Islet of Langerhans (tissue), 1 donor: ENCODE measurements around the gene SLC25A23.

GRCh38 chr19:5935168-5935713 is 21.2 kb downstream of the CAPS start:
- RRBS = no CpG with 5 or more reads among the region's 20 CpGs

GRCh38 chr19:5951044-5951734 is 26.8 kb downstream of the RANBP3 start:
- RRBS = no CpG with 5 or more reads among the region's 20 CpGs

DNA sequence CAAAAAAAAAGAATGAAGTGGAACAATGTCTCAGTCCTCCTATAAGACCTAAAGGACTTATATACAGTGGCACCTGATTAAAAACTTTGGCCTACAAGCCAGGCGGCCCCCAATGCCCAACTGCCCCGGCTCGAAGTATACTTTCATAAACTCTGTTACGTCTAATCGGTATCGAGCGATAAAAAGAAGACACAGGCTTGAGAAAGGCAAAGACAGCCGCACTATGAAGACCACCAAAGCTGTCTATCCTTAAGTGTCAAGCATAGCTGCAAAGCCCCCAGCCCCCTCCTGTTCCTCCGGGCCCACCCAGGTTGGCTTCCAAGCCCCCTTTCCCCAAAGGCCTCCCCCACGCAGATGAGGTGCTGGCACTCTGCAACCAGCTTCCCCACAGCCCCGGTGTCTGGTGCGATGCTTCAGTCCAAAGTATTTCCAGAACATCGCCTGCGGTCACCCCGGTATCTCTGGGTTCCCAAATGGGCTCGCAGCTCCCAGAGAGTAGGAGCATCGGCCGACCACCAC is 20.4 kb upstream of the RANBP3 start:
- RRBS = 94% methylated on average over 6 of the region's 18 CpGs

DNA sequence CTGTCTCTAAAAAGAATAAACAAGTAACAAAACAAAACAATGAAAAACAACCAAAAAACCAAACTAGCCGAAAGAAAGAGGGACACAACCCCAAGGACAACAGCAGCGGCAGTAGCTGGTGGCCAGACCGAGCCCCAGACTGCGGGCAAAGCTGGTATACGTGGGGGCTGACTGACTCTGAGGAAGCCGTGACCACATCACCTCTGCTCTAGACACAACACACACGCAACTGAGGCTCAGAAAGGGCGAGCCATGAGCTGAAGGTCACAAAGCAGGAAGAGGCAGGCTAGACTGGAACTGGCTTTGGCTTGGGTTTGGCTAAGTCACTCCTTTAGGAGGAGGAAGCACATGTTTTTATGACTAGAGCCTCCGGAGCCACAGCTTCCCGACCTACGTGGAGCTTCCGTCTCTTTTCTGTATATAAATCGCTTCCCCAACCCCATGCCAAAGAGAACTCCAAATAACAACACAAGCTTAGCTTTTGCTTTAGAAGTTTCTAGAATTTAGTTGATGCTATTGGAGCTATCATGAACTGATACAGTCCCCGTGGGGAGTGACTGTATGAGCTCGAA is 48.1 kb downstream of the RFX2 start:
- RRBS = no CpG with 5 or more reads among the region's 15 CpGs

- RRBS = 9% methylated on average over 5 of the region's 15 CpGs
These were observed 43.7 kb downstream of the RFX2 start for GRCh38 chr19:6066294-6067270.

- RRBS = no CpG with 5 or more reads among the region's 10 CpGs
These were observed 39.3 kb downstream of the RFX2 start for GRCh38 chr19:6070968-6071455.

GRCh38 chr19:6100178-6100887 is 10.0 kb downstream of the RFX2 start:
- RRBS = 84% methylated on average over 5 of the region's 18 CpGs

- RRBS = 70% methylated on average over 2 of the region's 21 CpGs
These were observed 40.5 kb downstream of the MLLT1 start for GRCh38 chr19:6239181-6239746.

GRCh38 chr19:6271589-6272455 is 8.0 kb downstream of the MLLT1 start:
- RRBS = 10% methylated on average over 3 of the region's 39 CpGs

- RRBS = 96% methylated on average over 1 of the region's 35 CpGs
These were observed 5.7 kb upstream of the PSPN start for GRCh38 chr19:6381267-6382038.

GRCh38 chr19:6391758-6392001 is 1.3 kb downstream of the GTF2F1 start:
- RRBS = no CpG with 5 or more reads among the region's 2 CpGs

DNA sequence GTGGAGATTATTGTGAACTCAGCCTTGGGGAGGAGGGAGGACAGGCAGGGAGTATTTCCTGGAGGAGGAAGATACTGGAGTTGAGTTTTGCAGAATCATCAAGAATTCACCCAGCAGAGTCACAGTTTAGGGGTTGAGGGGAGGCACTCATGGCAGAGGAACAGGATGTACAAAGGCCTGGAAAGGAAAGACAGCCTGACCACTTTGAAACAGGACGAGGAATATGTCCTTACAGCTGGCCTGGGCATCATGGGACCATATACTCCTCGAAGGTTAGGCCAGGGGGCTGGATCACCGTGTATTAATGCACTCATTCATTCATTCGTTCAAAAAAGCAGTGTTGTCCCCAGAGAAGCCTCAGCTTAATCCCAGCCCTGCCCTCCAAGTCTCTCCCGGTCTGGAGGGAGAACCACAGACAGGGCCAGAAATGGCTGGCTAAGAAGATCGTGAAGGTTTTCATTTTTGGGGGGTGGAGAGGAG is 571 bp downstream of the GTF2F1 start:
- RRBS = no CpG with 5 or more reads among the region's 6 CpGs

GRCh38 chr19:6411599-6412058 is 13.0 kb downstream of the KHSRP start:
- RRBS = 80% methylated on average over 6 of the region's 20 CpGs

DNA sequence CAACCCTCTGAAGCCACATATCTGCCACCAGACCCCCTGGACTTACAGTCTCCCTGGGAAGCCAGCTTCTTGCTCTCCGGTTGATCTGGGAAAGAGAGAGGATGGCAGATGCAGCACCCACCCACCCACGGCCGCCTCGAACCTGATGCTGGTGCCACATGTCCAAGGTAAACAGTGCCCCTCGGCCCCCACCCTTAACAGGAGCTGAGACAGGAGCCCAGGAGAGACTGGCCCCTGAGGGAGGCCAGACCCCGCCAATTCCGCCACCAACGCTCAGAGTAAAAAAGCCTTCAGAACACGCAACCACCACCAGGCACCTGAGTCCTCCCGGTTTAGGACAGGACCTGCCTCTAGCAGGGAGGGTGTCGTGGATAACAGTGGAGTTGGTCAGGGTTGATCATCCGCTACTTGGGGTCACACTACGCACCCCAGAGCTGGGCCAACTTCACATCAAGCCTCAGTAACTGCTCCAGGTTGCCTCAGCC is 3.0 kb downstream of the KHSRP start:
- RRBS = no CpG with 5 or more reads among the region's 13 CpGs

- RRBS = 5% methylated on average over 8 of the region's 55 CpGs
These were observed at the start of gene SLC25A23 for GRCh38 chr19:6459441-6460064. SLC25A23 (minus strand) TSS chr19:6459792.

DNA sequence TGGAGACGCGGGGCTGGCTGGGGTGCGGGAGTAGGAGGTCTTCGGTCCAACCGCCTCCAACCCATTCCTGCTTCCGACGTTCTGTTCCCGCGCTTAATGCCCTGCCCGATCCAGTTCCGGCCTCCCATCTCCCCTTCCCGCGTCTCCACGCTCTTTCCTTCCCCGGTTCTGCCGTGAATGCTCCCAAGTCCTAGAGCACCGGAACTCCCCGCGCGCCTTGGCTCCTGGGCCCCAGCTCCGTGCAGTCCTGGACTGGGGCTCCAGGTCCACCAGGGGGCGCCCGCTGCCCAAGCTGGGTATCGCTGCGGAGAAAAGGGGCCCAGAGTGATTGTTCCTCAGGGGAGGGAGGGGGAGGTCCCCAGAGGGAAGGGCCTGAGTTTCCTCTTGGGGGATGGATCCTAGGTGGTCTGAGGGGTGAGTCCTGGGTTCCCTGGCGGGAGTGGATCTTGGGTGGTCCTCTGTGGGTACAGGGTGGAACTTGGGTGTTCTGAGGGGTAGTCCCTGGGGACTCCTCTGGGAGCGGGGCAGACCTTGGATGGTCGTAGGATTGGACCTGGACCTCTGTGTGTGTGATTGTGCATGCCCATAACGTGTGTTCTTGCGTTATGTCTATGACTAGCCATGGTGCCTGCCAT is 13.9 kb upstream of the TNFSF9 start:
- RRBS = 1% methylated on average over 5 of the region's 30 CpGs

GRCh38 chr19:6603860-6604437 is 13.0 kb upstream of the CD70 start:
- RRBS = no CpG with 5 or more reads among the region's 3 CpGs

DNA sequence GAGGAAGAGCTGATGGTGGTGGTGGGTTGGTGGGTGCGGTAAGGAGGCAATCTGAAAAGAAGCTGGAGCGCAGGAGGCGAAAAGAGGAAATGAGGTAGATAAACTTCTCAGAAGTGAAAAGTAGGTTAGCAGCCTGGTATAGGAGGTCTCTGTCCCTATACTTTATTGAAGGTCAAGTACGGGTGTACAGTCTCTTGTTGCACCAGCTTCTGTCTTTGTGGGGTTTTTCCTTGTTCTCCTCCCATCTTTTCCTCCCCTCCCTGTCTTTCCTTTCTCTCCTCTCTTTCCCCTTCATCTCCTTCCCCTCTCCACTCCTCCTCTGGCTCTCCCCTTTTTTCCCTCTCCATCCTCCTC is 15.5 kb downstream of the TNFSF14 start:
- RRBS = no CpG with 5 or more reads among the region's 4 CpGs

GRCh38 chr19:6707802-6708196 is 12.7 kb downstream of the C3 start:
- RRBS = 74% methylated on average over 5 of the region's 13 CpGs

DNA sequence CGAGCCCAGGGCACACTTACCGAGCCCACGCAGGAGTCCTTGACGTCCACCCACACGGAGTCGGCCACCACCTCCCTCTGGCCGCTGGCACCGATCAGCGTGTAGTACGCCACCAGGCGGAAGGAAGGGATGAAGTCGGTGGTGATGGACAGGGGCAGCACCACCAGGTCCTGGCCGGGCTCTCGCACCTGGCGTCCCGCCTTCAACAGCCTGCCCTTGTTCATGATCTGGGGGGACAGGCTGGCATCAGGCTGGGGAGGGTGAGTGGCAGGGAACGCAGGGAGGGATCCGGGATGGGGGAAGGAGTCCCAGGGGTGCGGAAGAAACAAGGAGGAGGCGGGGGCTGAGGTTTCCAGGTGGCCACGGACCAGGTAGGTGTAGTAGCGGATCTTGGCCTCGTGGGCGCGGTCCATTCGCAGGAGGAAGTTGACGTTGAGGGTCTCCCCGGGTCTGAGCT is 9.8 kb downstream of the C3 start:
- RRBS = no CpG with 5 or more reads among the region's 28 CpGs